Vein endothelial cell (primary cell): ENCODE measurements around a stretch of chr2.

DNA sequence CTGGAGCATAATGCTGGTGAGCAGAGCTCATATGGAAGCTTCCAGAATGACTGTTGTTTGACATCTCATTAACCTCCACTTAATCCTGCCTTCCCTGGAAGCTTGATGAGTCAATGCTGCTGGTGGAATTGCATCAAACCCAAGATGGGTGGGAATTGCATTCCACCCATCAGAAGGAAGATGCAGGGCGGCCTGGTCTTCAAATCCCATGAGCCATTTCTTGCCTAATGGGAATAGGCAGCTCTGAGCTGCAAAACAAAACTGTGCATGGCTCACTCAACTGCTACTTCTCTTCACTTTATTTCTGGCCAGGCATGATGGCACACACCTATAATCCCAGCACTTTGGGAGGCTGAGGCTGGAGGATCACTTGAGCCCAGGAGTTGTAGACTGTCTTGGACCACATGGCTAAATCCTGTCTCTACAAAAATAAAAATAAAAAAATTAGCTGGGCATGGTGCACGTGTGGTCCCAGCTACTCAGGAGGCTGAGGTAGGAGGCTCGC is 283.7 kb upstream of the HDAC4 start:
- CAGE, long polyA plus RNA = no peak

DNA sequence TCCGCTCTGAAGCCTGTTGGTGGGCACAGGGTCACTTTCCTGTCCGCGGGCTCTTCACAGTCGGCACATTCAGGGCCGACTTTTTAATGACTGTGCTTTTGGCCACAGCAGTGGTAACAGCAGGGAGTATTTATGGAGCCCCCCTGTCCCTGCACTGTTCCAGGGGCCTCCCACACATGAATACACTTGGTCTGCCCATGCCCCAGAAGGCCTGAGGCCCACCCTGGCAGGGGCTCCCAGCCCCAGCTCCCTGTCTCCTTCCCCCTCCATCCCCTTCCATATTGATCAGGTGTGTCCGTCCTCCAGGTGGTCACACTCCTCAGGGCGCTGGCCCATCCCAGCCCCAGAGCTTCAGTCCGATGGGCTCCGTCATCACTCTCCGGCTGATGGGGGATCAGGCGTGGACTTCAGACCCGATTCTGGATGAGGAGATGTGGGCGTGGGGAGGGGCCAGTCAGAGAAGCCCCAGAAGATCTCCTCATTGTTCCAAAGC is 279.8 kb downstream of the NDUFA10 start:
- CAGE, long polyA plus RNA = no peak

GRCh38 chr2:239965407-239965754 is 59.8 kb downstream of the NDUFA10 start:
- CAGE, long polyA plus RNA = no peak

DNA sequence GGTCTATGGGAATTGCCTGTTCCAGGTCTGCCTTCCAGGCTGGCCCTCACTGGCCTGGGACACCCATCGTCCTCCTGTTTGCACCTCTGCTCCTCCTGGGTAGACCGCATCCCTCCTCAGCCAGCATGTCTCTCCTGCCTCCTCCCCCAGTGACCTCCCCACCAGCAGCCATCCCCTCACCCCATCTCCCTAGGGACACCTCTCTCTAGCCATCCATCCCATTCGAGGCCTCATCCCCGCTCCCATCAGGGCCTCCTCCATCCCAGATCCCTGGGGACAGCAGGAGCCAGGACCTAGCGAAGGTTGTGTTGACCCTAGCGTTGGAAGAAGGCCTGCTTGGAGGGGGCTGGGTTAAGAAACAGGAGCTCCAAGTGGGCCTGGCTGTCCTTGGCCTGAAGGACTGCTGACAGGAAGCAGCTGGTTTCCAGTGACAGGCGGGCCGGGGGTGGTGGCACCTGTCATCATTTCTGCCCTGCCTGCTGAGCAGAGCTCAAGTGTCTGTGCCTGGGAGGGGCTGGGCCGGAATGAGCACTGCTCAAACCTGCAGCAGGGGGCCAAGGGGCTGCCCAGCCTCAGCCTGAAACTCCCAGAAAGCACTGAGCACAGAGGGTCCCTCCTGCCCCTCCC is 96.0 kb upstream of the OTOS start:
- CAGE, long polyA plus RNA = no peak

DNA sequence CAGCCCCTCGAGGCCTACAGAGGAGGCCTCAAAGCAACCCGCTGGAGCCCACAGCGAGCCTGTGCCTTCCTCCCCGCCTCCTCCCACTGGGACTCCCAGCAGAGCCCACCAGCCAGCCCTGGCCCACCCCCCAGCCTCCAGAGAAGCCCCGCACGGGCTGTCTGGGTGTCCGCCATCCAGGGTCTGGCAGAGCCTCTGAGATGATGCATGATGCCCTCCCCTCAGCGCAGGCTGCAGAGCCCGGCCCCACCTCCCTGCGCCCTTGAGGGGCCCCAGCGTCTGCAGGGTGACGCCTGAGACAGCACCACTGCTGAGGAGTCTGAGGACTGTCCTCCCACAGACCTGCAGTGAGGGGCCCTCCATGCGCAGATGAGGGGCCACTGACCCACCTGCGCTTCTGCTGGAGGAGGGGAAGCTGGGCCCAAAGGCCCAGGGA is 31.2 kb downstream of the GPC1 start:
- CAGE, long polyA plus RNA = no peak

DNA sequence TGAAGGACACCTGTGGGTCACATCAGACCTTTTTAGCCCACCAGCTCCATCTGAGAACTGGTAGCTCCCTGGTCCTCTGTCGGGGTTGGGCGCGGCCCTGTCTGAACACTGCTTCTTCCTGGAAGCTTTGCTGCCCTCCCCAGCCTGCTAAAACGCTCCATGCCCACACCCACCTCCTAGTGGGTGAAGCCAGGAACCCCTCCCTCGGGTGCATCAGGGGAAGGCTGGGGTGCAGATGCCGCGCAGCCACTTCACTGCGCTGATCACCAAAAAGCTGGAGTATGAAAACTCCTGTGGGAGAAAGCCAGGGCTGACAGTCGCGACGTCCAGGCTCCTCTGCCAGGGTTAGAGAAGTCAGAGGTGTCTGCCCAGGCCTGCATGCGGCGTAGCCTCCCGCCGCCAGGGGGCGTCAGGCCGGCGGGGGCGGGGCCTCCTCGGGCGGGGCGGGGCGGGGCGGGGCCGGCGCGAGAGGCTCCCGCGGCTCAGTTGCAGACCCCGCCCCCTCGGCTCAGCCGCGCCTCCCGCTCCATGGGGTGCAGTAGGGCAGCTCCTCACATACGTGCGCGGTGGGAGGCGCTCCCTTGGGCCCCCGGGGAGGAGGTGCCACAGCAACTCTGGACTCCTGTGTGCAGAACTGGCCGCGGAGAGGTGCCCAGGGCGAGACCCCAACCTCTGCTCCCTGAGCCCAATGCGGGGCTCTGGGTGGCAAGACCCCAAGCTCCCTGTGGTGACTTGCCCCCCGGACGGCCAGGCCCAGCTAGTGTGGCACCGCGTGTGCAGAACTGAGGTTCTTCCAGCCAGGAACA is 2.0 kb upstream of the RNPEPL1 start:
- CAGE, long polyA plus RNA = no peak

- CAGE, long polyA plus RNA = no peak
Observed at GRCh38 chr2:240567455-240567685, 914 bp upstream of the RNPEPL1 start.

DNA sequence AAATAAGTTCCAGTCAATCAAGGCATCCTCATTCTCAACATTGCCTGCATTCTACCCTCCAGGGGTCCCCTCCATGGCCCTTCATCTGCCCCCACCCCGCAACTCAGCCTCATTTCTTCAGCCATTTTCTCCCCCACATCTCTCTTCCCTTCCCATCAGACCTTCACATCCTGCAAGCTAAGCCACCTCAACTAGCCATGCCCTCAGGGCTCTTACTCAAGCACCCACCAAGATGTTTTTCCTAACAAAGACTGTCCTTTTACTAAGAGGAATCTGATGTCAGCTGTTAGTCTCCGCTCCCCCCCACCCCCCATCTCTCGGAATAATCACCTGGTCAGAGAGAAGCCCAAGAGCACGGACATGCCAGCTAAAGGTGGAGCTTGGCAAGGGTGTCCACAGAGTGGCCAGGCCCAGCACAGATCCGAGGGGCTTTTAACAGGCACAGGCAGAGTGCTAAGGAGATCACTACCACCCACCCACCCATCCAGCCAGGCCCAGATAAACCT is 4.7 kb upstream of the CAPN10 start:
- CAGE, long polyA plus RNA = no peak

DNA sequence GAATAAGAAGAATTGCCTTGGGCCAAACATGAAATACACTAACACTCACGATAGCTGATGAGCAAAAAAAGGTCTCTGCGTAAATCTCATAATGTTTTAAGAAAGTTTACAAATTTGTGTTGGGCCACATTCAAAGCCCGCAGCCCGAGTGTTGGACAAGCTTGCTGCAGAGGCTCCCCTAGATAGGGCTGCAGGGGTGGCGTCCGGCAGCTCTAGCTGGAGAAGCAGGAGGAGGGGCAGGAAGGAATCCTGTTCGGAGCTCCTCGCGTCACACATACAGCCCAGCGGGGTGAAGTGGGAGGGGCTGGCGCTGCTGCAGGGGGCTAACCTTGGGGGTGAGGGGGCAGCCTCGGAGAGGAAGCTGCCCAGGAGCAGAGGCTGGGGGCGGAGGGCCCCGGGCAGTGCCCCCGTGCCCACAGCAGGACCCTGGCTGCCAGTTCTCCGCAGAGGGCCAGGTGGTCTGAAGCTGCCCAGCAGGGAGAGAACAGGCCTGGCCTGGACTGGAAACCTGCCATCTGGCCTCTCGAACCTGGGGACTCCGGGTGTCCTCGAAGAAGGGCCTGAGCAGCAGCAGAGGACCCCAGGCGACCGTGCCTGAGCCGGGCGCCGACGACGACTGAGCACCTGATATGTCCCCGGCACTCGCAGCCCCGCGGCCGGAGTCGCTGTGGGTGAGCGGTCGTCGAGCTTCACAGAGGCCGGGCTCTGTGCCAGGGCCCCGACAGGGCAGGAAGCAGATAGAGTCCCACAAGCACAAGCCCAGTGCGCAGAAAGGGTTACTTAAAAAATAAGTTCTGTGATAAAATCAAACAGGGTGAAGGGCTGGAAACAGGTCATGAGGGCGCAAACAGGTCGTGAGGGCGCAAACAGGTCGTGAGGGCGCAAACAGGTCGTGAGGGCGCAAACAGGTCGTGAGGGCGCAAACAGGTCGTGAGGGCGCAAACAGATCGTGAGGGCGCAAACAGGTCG is 2.5 kb upstream of the GPR35 start:
- CAGE, long polyA plus RNA = no peak

- CAGE, long polyA plus RNA = no peak
Observed at GRCh38 chr2:240646085-240646705, 20.9 kb downstream of the GPR35 start.

GRCh38 chr2:240800291-240800723 is 19.7 kb downstream of the KIF1A start:
- CAGE, long polyA plus RNA = no peak

DNA sequence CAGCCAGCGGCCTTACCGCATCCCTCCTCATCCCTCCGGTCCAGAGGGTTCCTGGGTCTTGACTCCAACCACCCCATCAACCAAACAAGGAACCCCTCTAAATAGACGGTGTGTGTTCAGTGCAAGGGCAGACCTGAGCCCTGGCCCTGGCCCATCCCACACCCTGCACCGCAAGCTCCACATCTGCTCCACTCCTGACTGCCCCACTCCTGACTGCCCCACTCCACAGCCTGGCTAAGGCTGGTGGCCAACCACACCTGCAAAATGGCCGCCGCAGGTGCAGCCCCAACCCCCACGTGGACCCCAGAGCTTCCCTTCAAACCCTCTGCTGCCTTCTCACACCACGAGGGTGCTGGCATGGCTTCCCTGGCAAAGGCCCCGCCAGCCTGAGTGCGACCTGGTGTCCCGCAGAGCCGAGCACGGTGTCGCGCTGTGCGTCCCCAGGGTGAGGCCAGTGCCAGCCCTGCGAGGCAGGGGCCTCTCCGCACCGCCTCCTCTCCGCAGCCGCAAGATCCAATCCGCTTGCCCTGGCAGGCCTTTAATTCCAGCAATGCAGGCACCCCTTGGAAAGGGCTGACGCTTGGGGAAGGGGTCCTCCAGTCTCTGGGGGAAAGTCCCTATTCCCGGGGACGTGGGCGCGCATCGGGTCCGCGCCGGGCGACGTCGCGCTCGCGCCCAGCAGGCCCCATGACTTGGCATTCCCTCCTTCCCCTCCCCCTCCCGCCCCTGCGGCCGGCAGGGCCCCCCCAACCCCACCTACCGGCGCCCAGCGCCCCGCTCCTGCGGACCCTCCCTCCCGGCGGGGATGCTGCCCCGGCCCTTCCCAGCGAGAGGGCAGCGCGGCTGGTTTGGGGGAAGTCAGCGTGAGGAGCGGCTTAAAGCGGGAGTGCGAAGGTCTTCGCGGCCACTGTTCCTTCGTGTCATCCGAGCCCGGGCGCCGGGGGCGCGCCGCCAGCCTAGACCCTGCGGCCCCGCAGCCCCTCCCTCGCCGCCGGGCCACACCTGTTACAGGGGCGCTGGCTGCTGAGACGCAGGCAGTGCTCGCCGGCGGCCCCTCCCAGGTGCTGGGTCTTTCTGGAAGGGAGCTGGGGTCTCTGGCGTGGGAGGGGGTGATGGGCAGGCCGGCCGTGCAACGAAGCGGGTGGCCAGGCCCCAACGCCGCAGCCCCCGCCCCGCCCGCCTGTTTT is 1.3 kb downstream of the KIF1A start:
- CAGE, long polyA plus RNA = no peak

DNA sequence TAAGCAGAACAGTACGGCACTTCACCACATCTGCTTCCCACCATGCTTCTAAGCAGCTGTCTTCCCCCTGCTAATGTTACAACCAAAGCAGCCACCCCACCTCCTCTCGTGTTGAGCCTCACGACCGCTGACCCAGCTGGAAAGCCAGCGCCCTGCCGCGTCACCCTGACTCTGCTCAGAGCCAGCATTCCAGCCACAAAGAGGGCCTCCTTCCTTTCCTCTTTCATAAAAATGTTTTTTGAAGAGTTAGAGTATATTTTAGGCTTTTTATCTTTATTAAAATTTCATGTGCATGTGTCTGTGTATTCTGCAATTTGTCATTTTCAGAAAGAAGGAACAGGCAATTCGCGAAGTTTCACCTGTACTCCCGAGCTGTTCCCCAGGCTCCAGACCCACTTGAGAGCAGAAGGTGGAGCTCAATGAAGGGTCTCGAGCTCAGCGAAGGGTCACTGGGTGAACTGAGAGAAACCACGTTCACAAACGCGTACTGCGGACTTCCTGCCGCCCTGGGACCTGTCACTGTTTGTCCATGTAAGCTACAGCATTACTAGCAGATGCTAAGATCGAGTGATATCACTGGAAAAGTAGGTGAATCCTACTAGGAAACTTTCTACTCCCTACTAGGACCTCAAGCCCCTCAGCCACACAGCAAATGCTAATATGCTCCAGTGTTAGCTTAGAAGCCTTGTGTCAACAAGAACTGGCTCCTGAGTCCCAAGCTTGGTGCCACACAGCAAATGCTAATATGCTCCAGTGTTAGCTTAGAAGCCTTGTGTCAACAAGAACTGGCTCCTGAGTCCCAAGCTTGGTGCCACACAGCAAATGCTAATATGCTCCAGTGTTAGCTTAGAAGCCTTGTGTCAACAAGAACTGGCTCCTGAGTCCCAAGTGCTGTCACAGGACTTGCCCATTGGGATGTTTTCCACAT is 9.0 kb downstream of the MTERF4 start:
- CAGE, long polyA plus RNA = no peak

DNA sequence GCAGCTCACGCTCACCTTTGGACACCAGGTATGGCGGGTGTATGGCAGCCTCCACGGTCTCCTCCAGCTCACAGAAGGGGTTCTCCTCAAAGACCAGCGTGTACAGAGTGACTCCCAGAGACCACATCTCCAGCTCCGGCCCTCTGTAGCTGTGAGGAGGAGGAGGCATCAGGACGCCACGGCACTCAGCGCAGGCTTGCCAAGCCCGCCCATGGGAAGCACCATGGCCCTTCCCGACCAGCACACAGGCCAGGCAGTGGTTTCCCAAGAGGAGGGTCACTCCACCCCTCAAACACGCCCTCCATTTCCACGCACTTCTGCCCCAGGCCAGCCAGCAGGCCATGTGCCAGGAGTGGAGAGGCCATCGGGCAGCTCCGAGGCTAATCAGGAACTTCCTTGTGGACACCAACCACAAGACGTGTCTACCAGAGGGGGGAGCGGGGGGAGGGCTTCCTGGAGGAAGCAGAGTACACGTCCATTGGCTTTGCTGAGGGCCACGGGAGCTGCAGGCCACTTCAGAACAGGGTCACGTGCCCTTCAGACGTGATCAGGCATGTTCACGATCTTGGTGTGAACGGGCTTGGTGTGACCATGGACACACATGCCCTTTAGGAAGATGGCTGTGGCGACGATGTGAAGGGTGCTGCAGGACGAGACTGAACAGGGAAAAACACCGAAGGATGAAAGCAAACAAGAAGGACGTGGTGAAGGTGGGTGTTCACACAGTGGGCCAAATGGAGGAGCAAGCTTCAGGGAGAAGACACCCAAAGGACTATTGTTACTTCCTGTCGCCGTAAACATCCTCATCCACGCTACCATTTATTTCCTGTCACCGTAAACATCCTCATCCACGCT is 6.3 kb upstream of the MTERF4 start:
- CAGE, long polyA plus RNA = no peak

DNA sequence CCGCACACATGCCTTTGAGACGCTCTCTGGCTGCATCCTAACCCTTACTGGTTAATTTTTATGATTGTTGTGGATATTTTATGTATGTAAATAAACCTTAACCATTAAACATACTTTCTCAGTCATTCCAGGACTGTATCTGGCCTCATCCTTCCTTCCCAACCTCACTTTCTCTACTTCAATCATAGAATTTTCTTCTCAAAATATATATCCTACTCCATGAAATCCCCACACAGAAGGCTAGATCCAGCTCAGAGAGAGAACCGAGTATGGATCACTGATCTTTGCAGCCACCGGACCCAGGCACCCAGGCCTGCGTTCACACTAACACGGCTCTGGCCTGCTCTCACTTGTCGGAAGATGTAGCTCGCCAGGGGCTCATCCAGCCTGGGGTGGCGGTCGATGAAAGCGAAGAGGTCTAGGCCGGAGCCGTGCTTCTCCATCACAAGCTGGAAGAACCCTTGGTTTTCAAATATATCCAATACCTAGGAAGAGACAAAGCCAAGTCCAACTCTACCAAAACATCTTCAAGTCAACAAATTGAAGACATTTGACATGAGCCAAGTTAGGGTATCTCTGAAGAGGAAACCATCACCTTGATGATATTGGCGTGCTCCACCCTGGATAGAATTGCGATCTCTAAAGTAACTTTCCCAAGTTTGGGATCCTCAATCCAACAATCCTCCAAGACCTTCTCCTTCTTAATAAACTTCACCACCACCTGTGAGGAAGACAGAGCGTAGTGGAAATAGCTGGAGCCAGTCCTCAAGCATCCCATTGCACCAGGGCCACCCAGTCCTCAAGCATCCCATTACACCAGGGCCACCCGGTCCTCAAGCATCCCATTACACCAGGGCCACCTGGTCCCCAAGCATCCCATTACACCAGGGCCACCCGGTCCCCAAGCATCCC is 12.9 kb upstream of the MTERF4 start:
- CAGE, long polyA plus RNA = no peak

GRCh38 chr2:241355186-241355810 is 787 bp upstream of the FARP2 start:
- CAGE, long polyA plus RNA = no peak

DNA sequence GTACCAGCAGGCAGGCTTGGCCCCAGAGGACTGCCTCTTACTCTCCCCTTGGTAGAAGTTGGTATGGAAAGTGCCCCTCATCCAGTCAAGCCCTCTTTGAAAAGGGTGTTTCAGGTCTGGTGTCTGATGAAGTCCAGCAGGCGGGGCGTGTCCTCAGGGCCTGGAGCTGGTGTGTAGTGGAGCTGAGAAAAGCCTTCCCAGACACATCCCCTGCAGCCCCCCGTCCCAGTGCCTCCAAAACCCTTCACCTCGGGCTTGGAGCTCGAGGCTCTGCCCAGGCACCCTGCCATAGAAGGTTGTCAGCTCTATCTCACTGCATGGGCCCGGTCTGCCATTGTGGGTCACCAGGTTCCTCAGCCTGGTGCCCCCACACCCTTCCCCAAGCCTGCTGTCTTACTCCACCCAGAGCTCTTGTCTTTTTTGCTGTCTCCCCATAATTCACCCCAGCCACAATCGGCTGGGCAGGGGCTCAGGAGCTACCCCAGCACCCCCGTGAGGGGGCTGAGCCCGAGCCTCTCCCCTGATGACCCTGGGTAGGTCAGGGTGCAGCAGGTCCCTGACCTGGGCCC is 16.5 kb downstream of the STK25 start:
- CAGE, long polyA plus RNA = no peak

DNA sequence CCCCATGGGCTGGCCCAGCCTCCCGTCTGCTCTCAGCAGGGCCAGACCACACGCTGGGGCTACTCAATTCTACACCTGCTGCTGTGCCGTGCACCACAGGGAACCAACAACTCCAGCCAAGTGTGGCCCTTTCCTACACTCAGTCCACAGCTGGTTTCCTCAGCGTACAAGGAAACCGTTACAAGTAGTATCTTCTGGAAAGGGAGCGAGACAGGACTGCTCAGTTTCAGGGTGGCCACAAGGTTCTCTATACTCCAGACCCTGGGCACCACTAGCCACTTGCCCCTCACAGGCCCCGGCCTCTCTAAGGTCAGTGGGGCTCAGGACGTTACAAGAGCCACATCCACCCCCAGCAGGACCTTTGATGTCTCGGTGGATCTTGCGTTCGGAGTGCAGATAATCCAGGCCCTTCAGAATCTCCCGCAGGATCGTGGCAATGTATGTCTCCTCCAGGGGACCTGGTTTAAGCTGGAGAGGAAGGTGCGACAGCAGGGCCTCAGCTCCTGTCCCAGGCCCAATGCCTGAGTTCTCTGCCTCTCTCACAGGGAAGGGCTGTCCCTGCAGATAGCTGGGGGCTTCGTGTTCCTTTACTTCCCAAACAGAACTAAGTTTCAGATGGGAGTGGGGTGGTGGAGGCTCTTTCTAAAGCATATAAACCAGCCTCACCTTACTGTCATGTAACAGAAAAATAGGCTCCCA is 8.4 kb downstream of the STK25 start:
- CAGE, long polyA plus RNA = no peak

GRCh38 chr2:241701670-241701812 is 298 bp upstream of the ING5 start:
- CAGE, long polyA plus RNA = no peak

GRCh38 chr2:241762604-241762940 is 14.1 kb upstream of the GAL3ST2 start:
- CAGE, long polyA plus RNA = no peak